Vermiform appendix (tissue), 1 donor: ENCODE data around the gene DYNC2LI1.

- PRO-cap, result bidirectional peak, plus-strand start at chr2:43075379, minus-strand start at chr2:43075152
These were observed 151.3 kb downstream of the ZFP36L2 start for GRCh38 chr2:43074877-43075693.

DNA sequence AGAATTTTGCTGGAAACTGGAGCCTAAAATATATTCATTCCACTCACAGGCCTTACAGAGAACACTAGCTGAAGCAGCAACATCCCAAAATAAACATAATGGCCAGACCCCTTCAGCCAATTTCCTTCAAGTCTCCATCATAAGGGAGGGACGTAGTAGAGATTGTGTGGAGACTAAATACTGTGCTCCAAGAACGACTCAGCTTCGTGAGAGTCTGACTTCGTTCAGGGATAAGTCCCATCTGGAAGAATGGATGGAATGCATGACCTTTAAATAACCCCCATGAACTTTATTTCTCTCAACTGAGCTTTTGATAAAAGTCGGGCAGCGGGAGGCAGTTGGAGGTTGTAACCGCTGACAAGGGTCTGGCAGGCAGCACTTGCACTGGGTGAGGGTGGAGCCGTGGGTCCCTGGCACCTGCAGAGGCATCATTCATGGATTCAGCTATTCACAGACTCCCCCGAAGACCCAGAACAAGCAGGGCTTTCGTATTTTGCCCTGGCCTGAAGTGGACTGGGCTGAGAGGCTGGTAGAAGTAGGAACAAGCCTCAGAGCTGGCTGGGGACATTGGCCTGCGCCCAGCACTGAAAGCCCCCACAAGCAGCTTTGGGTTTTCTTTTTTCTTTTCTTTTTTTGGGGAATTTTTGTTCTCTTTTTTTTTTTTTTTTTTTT, 115.9 kb downstream of the ZFP36L2 start:
- PRO-cap, result no peak

- PRO-cap, result bidirectional peak, plus-strand start at chr2:43134247, minus-strand start at chr2:43134138
These were observed 92.4 kb downstream of the ZFP36L2 start for GRCh38 chr2:43134001-43134362.

DNA sequence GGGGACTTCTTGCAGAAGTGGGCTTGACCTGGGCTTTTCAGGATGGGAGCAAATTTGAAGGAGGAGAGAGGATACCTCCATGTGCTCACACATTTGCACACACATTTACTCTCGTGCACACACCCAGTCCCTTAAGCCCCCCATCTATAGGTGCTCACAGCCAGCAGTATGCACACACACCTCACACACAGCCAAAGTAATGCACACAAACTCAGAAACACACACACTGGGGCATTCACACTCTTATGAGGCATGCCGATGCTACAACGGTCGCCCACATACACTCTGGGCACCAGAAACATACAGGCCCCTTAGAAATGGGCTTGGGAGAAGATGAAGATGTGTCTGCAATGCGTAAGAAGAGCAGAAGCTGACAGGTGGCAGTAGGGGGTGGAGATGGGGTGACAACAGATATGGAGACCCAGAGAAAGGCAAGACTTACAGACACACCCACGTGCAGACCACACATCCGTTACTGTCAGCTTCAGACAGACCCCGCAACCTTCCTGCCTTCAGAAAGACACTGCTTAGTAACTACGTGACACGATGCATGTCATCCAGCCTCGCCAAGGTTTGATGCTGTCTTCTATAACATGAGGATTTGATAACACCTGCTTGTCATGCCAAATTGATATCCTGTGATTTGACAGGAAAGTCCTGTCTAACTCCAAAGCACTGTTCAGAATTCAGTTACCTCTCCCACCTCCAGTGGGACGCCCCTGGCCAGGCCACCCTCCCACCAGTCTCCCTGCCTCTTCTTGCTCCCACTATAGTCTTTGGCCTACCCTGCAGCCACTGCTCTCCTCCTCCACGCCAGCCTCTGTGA, 89.5 kb downstream of the ZFP36L2 start:
- PRO-cap, result bidirectional peak, plus-strand start at position 515 of the sequence, minus-strand start at position 287 of the sequence

DNA sequence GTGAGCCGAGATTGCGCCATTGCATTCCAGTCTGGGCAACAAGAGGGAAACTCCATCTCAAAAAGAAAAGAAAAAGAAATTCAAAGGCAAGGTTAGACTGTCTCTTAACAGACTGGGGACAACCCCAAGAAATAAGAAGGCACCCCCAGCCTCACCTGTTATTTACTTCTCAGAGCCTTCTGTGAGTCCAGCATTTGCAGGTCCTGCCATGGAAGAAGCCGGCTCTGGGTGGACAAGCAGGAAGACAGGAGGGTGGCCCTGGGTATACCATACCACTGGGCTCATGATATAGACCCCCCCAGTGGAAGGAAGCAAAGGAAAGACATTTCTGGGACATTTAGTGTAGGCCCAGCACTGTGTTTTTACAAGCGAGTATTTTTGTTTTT, 52.5 kb downstream of the ZFP36L2 start:
- PRO-cap, result no peak

DNA sequence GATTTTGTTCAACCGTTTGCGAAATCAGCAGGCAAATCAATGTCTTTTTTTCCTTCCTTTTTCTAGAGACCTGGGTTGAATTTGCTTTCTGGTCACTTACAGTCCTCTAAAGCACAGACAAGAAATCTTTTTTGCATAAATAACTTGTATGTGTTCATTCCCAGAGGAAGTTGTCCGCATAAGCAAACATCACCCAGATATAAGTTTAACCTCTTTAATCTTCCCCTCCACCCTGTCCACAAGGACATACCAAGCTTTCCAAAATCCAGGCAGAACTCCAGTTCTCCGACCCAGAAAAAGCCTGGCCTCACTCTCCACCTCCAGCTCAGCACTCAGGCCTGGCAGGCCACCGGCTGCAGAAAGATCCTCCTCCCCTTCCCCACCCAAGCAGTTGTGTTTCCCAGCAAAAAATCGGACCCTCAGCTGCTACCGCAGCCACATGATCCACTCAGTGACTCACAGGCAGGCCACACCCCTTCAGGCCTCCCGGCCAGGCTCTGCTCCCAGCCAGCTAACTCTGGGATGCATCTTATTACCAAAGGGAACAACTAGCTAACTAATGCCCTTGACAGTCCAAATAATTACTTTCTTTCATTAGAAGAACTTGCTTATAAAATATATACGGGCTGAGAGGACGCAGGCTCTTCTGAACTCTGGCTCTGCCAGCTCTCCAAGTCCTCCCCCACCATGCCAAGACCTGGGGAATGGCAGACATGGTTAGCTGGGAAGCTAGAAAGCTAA, 4.6 kb downstream of the ZFP36L2 start:
- PRO-cap, result bidirectional peak, plus-strand start at position 527 of the sequence, minus-strand start at position 393 of the sequence

DNA sequence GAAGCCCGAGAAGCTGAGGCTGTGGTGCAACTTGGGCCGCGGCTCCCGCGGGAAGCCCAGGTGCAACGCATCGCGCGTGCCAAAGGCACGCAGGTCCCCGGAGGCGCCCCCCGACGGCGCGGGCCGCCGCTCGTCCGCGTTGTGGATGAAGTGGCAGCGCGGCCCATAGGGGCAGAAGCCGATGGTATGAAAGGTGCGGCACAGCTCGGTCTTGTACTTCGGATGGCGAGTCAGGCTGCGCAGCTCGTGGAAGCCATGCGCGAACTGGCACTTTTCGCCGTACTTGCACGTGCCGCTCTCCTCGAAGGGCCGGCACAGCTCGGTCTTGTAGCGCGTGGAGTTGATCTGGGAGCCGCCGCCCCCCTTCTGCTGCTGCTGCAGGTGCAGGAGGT, 1.4 kb downstream of the ZFP36L2 start:
- PRO-cap, result bidirectional peak, plus-strand start at position 216 of the sequence, minus-strand start at position 266 of the sequence

DNA sequence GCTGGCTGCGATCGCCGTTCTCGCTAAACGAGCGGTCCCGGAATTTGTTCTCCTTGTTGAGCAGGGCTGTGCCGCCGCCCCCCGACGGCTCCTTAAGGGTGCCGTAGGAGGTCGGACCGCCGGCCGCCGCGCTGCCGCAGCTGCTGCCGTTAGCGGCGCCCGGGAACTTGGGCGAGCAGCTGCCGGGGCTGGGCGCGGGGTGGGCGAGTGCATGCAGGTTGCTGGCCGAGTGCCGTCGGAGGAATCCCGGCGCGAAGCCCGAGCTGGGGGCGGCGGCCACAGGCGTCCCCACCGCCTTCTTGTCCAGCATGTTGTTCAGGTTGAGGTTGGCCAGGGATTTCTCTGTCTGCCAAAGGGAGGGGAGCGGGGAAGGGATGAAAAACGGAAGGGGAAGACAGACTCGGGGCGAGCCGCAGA, 991 bp downstream of the ZFP36L2 start:
- PRO-cap, result bidirectional peak, plus-strand start at position 178 of the sequence, minus-strand start at position 29 of the sequence

- PRO-cap, result bidirectional peak, plus-strand start at chr2:43240496, minus-strand start at chr2:43240380
These were observed 13.6 kb upstream of the ZFP36L2 start for GRCh38 chr2:43239737-43240696.

GRCh38 chr2:43253895-43254348, 27.5 kb upstream of the ZFP36L2 start:
- PRO-cap, result no peak

DNA sequence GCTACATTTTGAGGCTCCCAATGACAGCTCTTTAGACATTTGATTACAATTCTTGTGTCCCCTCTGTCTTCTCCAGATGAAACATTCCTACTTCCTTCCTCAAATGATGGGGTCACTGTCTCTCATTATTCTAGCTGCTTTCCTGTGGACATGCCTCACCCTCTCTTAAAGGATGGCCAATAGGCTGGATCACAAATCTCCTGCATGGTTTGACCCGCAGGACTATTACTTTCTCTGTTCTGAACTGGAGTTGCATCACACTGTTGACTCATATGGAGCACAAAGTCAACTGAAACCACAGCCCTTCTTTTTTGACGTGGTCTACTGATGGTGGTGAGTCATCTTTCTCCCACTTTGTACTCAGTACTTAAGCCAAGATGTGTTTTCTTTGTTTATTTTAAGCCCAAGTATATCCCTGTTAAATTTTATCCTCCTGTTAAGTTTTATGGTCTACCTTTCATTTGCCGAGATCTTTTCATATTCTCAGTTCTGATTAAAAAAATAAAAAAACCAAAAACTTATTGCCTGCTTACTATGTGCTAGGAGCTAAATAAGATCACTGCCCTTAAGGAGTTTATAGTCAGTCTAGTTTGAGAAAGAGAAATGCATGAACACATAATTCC, 67.4 kb upstream of the ZFP36L2 start:
- PRO-cap, result unidirectional peak, minus-strand start at position 78 of the sequence

- PRO-cap, result no peak
These were observed 181.7 kb upstream of the ZFP36L2 start for GRCh38 chr2:43408095-43408559.

DNA sequence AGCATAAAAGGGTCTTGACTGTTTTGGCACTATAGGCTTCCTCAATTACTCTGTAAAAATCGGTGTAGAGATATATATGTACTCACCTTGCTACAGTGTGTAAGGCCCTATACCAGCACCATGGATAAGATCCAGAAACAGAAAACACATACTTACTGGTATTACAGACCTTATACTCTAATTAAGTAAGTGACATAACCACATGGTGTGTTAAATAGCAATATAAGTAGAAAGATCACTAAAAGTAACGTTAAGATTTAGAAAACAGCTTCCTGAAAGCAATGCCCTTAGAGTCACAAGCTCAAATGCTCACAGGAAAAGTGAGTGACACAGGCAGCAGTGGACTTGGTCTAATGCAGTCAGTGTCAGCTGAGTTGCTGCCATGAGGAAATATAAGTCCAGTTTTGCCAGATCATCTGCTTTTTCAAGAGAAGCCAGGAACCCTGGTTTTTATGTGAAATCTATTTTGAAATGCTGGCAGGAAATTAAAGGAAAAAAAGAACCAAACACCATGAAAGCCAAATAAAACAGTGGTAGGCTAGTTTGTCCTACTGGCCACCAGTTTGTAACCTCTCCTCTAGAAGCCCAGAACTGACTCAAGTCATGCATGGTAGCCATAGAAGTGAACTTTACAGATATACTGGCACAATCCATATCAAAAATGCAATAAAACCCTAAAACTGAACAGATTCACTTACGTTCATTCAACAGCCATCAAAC, 109.3 kb downstream of the THADA start:
- PRO-cap, result no peak

DNA sequence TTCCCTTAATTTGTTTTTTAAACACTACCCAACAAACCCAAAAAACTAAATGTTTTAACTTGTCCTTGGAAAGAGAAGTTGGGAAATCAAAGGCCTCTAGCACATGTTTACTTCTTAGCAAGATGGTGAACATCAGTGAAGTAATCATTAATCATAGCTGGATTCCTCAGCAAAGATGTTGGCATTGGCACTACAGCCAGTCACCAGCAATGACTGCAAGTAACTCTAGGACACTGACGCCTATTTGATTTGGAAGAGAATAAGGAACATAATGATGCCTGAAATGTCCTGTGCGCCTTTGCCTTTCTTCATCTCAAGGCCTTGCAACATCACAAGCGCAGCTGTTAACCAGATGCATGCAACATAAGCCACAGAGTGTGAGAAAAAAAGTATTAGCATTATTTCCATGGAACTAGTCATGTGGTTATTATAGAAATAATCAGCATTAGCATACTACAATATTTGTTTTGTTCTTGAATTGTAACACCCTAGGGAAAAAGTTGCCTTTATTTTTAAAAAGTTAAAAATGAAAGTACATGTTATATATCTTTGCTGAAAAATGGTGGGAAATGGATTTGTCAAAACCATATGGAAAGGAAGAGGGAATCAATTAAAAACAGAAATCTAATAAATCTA, 55.7 kb downstream of the THADA start:
- PRO-cap, result no peak

DNA sequence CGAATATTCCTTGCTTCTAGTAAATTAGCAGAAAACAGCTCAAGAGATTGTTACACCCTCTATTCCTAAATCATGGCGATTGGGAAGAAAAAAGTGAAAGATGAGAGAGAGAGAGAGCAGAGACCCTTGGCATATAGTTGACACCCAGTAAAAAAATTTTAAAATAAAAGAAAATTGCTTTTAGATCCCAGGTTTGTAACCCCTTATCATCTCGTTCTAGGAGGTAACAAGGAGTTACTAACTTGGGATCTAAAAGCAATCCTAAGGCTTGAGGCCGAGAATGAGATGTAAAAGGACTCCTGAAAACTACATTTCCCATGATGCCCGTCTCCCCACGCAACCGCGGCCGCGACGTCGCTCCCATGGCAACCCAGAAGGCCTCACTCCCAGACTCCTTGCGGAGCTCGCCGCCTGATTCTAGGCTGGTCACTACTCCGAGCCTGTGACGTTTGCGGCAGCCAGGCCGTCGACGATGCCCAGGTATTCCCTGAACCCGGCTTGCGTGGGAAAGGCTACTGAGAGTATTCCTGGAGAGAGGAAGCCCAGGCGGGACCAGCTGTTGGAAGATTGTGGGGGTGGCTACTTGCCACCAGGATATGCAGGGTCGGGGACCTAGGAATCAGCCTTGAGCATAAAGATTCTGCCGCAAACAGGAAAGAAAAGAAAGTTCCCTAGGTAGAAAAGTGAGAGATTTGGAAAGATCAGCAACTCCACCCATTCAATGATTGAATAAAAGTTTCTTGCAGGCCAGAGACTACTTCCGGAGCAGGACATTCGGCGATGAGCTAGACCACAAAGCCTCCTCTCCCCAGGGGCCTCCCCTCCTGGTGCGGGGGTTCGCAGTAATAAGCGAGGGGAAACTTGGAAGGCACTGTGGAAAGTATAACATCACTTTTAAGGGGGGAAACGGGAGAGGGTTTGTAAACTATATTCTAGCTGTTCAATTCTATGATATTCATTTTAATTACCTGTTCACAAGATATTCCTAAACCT, at the start of gene DYNC2LI1:
DYNC2LI1 (plus strand) TSS at position 373 of the 993 bp plus-strand sequence.
- PRO-cap, result unidirectional peak, plus-strand start at position 445 of the sequence; bidirectional peak, plus-strand start at position 773 of the sequence, minus-strand start at position 779 of the sequence

- PRO-cap, result no peak
These were observed 80.9 kb upstream of the PPM1B start for GRCh38 chr2:44087717-44088253.

- PRO-cap, result no peak
These were observed 52.4 kb downstream of the PPM1B start for GRCh38 chr2:44221057-44221565.

DNA sequence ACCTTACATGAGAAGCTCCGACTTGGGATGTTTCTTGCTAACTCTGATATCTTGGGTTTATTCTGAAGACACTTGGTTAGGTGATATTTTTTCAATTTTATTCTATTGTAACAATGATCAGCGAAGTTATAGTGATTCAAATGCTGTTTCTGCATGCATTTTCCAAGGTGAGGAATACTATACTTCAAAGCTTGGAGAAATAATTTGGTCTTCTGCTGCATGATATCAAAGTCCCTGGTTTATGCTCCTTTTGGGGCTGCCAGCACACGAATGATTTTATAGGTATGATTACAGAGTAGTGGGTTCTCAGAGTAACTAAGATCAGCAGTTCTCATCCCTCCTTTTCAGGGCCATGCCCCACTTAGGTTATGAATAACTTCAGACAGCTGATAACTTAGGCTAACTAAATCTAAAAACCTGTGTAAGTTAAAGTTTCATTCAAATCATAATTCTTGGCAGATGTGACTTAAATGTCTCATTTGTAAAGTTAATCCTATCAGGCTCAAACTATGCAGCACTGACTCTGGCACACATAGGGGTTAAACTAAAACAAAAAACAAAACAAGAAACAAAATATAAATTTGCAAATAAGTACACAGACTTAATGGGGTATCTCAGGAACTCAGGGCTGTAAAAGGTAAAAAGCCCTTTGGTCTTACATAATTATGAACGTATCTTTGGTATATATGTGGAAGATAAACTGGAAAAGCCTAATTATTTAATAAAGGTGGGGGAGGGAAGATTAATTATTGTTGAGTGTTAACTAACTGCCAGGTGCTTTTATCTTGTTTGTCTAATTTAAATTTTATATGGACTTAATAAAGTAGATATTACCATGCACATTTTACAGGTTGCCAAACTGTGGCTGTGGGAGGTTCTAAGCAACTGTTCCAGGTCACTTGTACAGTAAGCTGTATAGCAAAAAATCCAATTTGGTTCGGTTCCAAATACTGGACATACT, 1.5 kb downstream of the PREPL start:
- PRO-cap, result no peak

- PRO-cap, result no peak
These were observed 2.5 kb upstream of the SIX3 start for GRCh38 chr2:44938630-44939703.

DNA sequence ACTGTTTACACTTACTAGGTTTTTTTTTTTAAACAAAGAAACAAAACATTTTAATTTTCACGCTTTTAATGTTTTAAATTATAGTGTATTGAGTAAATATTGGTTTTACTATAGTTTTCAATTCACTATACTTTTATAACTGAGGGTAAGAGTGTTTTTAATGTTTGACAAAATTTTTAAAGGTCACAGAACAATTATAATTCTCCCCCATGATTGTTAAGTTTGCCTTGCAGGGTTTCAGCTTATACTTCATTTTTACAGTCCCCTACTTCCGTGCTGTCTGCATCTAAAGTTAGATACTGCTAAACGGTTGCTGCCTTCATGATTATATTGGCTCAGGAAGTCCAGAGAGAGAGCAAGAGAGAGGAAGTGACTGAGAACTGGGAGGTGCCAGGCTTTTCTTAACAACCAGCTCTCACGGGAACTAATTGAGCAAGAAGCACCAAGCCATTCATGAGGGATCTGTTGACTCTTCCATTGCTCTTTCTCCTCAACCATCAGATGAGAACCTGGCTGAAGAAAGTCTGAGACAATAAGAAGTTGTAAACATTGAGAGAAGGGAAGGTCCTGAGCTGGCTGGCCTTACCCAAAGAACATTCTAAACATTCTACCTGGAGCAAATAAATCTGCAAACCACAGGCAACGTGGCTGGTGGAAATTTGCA, 125.4 kb upstream of the SIX2 start:
- PRO-cap, result no peak